ENCODE measurements around a stretch of chr7.

DNA sequence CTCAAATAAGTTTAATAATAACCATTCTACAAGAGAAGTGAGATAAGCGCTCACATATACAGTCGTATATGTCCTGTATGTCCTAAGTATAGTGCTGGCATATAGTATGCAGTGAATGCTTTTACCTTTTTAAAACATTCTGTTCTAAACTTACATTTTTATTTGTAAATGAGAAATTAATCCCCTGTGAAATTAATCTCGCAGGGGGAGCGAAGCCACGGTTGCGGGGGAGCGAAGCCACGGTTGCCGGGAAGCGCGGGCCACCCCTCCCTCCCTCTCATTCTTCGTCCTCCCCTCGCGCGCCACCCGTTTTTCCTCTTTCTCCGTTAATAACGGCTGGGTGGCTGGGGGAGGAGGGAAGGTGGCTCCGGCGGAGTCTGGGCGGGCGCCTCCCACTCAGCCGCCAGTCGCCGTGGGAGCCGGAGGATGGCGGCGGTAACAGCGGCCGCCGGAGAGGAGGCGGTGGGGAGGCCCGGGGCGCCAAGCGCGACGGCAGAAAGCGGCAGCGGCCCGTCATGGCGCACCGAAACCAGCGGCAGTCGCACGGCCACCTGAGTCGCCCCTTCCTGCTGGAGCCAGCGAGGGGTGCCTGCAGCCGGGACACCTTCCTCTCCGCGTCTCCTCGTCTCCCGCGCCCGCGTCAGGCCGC is 163.7 kb downstream of the KBTBD2 start:
- RRBS = no CpG with 5 or more reads among the region's 56 CpGs
CAGE:
- cytosol, long polyA plus RNA = no peak
- long polyA plus RNA = no peak
- nucleus, long polyA plus RNA = no peak

DNA sequence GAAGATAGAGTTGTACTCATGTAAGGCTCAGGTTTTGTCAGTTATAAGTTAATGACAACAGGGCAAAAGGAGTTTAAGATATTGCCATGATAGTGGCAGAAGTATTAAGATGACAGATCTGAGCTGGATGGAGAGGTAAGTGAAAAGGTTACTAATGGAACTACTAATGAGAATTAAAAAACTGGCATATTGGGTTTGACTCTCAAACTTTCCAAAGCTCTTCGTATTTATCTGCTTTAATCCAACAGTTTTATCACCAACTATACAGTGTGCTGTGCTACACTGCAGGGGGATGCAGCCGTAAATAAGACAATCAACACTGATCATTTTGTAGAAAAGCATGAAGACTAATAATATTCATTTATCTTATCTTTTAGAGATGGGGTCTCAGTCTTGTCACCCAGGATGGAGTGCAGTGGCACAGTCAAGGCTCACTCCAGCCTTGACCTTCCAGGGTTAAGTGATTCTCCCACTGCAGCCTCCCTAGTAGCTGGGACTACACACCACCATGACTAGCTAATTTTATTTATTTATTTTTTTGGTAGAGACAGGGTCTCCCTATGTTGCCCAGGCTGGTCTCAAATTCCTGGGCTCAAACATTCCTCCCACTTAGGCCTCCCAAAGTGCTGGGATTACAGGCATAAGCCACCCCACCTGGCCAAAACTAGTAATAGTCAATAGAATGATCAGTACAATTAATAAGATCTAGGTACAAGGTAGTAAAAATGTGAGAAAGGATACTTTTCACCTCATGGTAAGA is 24.5 kb downstream of the KBTBD2 start:
- RRBS = no CpG with 5 or more reads among the region's 2 CpGs
CAGE:
- cytosol, long polyA plus RNA = no peak
- long polyA plus RNA = no peak
- nucleus, long polyA plus RNA = no peak

- RRBS = no CpG with 5 or more reads among the region's 5 CpGs
CAGE:
- cytosol, long polyA plus RNA = no peak
- long polyA plus RNA = no peak
- nucleus, long polyA plus RNA = no peak
Observed at GRCh38 chr7:32889844-32890405, 1.6 kb downstream of the KBTBD2 start.

DNA sequence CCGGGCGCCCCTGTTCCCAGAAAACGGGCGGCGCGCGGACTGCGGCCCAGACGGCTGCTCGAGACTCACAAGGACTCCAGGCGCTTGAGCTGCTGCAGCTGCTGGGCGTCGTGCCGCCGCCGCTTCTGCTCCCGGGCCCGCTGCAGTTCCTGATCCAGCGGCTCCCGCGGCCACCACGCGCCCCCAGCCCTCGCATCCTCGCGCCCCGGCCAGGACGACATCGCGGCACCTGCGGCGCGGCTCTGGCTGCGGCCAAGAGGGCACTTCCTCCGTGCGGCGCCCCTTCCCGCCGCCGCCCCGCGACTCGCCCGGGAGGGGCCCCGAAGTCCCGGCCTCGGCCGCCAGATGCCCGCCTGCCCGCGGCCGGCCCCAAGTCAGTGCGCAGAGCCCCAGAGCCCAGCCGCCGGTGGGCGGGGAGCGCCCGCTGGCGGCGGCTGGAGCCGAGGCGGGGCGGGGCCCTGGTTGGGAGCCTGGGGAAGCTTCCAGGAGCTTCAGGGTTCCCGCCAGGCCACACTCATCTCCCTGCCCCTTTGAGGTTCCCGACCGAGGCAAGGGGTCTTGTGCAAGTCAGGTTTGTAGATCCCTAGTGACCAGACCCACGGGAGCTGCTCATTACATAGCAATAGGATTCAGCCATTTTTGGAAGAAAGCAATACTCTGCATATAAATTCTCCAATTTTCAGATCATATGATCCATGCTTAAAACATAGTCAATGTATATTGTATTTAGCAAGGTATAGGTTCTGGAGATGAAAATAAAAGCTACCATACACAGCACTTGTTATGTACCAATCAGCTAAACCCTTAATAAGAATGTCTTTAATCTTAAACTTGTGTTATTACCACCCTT is 14.2 kb upstream of the FKBP9 start:
- RRBS = under 1% methylated on average over 34 of the region's 67 CpGs
CAGE:
- cytosol, long polyA plus RNA = no peak
- long polyA plus RNA = no peak
- nucleus, long polyA plus RNA = no peak

DNA sequence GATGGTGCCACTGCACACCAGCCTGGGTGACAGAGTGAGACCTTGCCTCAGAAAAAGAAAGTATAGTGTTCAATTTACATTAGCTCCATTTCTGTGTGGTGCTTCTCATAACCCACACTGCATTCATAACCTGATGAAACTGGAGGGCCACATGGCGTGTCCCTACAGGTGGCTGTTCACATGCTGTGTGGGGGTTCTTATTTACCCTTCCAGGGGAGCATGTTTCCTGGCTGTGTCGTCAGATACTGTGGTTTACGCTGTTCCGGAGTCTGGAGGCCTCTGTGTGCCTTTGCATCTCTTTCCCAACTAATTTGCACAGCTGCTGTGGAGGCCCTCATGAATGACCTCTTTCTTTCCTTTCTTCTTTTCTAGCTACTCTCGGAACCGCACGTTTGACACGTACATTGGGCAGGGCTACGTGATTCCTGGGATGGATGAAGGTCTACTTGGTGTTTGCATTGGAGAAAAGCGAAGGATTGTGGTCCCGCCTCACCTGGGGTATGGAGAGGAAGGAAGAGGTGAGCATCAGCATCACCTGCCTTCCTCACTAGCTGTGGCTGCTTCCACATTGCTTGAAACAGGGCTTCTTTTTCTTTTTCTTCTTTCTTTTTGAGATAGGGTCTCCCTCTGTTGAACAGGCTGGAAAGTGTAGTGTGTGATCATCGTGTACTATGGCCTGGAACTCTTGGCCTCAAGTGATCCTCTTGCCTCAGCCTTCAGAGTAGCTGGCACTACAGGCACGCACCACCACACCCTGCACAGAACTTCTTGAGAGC is 31.1 kb downstream of the FKBP9 start:
- RRBS = no CpG with 5 or more reads among the region's 13 CpGs
CAGE:
- cytosol, long polyA plus RNA = no peak
- long polyA plus RNA = no peak
- nucleus, long polyA plus RNA = no peak

DNA sequence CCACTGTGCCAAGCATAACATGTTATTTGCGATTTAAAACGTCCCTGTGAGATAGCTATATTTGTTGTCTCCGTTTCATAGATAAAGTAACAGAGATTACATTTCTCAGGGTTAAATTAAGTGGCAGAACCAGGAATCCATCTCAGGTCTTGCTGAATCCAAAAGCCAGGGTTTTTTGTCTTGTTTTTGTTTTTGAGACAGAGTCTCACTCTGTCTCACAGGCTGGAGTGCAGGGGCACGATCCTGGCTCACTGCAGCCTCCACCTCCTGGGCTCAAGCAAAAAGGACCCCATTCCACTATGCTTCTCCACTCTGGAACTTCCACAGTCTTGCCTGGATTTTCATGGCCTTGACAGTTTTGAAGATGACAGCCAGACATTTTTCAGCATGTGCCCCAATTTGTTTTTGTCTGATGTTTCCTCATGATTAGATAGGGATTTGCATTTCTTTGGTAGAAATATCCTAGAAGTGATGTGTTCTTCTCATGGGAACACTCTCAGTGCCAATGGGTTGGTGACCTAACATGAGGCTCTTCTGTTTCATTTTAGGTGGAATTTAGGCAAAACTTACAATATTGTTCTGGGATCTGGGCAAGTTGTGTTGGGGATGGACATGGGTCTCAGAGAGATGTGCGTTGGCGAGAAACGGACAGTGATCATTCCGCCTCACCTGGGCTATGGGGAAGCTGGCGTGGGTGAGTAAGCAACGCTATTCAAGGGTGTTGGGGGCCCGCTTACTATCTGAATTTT is 42.5 kb downstream of the FKBP9 start:
- RRBS = no CpG with 5 or more reads among the region's 11 CpGs
CAGE:
- cytosol, long polyA plus RNA = no peak
- long polyA plus RNA = no peak
- nucleus, long polyA plus RNA = no peak

DNA sequence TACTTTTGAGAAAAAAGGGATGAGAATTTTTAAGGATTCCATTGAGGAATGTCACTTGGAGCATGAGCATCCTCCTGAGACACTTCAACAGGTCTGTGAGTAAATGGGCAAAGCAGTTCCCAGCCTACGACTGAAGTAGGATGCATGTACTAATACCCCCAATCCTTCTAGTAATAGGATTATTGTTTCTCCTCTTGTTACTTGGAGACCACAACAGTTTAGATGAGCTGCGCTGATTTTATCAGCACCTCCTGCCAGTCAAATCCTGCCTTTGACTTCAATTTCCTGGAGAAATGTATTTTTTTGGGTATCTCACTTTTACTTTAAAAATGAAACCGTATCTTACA is 832 bp downstream of the BBS9 start:
- RRBS = no CpG with 5 or more reads among the region's 3 CpGs
CAGE:
- cytosol, long polyA plus RNA = no peak
- long polyA plus RNA = no peak
- nucleus, long polyA plus RNA = no peak

GRCh38 chr7:33422062-33422450 is 292.7 kb downstream of the BBS9 start:
- RRBS = no CpG with 5 or more reads among the region's 2 CpGs
CAGE:
- cytosol, long polyA plus RNA = no peak
- long polyA plus RNA = no peak
- nucleus, long polyA plus RNA = no peak

DNA sequence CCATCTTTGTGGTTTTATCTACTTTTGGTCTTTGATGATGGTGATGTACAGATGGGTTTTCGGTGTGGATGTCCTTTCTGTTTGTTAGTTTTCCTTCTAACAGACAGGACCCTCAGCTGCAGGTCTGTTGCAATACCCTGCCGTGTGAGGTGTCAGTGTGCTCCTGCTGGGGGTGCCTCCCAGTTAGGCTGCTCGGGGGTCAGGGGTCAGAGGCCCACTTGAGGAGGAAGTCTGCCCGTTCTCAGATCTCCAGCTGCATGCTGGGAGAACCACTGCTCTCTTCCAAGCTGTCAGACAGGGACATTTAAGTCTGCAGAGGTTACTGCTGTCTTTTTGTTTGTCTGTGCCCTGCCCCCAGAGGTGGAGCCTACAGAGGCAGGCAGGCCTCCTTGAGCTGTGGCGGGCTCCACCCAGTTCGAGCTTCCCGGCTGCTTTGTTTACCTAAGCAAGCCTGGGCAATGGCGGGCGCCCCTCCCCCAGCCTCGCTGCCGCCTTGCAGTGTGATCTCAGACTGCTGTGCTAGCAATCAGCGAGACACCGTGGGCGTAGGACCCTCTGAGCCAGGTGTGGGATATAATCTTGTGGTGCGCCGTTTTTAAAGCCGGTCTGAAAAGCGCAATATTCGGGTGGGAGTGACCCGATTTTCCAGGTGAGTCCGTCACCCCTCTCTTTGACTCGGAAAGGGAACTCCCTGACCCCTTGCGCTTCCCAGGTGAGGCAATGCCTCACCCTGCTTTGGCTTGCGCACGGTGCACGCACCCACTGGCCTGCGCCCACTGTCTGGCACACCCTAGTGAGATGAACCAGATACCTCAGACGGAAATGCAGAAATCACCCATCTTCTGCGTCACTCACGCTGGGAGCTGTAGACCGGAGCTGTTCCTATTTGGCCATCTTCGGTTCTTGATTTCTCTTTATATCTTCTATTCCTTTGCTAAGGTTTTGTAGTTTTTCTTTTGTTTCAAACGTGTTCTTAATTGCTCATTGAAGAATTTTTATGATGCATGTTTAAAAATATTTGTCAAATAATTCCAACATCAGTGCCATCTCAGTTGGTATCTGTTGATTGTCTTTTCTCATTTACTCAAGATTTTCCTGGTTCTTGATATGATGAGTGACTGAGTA is 269.7 kb downstream of the BMPER start:
- RRBS = no CpG with 5 or more reads among the region's 33 CpGs
CAGE:
- cytosol, long polyA plus RNA = no peak
- long polyA plus RNA = no peak
- nucleus, long polyA plus RNA = no peak

GRCh38 chr7:34603773-34604102 is 54.3 kb upstream of the NPSR1 start:
- RRBS = no CpG with 5 or more reads among the region's 2 CpGs
CAGE:
- cytosol, long polyA plus RNA = no peak
- long polyA plus RNA = no peak
- nucleus, long polyA plus RNA = no peak

DNA sequence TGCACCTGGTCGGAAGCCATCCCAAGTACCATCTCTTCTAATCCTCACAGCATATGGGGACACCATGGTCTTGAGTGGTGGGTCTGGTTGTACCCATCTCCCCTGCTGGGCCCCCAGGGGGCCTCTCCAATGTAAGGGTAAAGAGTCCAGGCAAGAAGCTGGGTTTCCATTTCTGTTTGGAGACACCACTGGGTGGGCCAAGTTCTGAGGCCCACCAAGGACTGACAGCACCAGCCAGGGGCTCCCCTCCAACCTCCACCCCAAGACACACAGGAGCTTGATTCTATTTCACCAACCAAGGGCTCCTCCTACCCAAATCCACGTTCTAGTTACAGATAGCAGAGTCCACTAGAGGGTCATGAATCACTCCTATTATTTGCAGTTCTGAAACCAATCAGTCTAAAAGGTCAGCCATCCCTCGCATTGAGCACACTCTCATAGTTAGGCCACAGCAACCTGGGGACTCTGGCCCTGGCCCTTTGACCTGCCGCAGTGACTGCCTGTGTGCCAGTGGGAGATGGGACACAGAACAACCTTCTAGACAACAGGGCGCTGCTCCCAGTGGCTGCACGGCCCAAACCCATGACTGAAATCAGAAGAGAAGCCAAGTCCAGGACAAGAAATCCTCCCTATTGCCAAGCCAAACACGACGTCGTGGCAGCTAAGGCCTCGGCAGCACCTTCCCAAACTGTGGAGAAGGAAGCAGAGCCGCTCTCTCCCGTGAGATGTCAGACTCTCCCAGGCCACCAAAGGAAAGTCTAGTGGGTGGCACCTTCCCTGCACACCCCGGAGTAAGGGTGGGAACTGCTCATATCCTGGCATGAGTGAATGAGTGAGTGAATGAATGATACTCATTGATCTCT is 158.6 kb downstream of the HERPUD2 start:
- RRBS = no CpG with 5 or more reads among the region's 13 CpGs
CAGE:
- cytosol, long polyA plus RNA = no peak
- long polyA plus RNA = no peak
- nucleus, long polyA plus RNA = no peak

DNA sequence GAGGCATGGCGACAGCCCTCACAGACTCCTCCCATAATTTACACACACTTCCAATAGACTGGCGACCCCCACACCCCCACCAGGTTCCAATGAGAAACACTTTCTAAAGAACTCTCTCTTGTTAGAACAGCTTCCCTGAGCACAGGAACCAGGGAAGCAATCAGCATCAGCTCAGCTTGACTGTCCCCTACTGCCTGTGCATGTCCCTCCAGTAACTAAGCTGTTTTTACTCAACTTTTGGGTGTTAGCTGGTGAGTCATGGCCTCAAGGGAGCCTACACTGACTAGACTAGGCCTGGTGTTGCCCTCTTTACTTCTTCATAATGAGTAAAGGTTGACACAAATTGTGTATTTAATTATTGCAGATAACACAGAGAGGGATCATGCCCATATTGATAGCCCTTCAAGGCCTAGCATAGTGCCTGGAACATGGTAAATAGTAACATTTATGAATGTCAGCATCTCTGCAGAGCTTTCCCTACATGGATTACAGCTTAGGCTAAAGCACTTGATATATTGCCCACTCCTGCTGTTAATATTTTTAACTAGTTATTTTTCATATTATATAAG is 32.7 kb upstream of the HERPUD2 start:
- RRBS = no CpG with 5 or more reads among the region's 2 CpGs
CAGE:
- cytosol, long polyA plus RNA = no peak
- long polyA plus RNA = no peak
- nucleus, long polyA plus RNA = no peak

DNA sequence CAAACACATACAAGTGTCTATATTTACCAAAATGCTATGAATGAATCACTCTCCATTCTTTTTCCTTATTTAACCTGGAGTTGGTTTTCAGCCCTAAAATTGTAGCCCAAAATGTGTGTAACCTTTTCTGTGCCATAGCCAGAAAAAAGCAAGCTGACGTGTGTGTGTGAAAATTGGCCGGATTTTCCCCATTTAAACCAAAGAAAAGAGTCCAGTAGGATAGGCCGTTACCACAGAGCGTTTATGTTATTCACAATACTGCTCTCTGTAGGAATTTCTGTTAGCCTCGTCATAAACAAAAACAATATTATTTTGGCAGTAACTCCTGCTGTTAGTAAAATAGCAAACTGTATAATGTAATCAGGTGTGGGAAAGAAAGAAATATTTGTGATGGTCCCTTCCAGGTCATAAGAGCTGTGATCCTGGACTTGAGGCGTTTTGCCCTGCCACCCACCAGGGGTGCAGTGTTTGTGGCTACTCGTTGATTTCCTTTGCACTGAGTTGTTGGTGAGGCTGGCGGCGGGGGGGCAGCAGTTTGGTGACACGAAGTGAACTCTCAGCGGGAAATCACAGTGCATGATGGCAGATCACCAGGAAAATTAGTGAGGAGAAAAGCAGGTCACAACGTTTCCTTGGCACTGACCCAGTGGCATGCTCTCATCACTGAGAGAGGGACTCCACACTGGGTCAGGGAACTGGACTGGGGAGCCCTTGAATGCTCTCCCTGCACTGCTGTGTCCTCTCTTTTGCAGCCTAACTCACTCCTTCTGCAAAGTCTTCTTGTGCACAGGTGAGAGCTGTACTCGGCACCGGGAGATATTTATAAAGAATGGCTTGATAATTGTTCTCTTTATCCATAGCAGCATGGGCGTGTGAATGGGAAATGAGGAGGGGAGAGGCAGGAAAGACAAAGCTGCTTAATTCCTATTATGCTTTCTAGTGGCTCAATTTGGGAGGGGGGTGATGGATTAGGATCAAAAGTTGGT is 2.9 kb downstream of the EEPD1 start:
- RRBS = no CpG with 5 or more reads among the region's 15 CpGs
CAGE:
- cytosol, long polyA plus RNA = no peak
- long polyA plus RNA = no peak
- nucleus, long polyA plus RNA = no peak

DNA sequence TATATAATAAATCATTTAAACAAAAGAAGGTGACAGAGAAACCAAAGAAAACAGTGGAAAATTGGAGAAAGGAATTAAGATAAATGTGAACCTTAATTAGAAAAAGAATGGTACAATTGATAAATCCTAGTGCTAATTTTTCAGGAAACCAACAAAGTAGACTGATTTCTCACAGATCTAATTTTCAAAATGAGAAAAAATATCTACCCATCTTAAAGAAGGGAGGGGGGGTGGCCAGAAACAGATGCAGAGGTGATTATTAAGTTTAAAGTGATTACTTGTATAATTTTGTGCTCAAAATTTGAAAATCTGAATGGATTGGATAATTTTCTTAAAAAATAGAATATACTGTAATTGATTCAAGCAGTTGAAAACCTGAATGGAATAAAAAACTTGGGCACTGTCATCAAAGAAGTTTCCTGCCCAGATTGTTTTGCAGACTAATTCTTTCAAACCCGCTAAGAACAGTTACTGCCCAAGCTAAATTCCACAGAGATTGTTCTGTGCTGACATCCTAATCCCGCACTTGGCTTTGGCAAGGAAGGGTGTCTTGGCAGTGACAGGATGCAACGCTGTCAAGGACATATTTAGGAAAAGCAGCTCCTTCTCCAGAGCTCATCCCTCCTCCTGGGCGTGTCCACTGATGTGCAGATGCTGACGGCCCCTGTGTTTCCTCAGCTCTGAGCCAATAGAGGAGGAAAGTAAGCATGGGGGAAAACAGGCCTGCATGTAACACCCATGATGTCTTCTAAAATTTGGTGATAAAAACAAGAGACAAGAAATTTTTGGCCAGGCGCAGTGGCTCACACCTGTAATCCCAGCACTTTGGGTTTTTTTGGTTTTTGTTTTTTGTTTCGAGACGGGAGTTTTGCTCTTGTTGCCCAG is 74.0 kb downstream of the EEPD1 start:
- RRBS = no CpG with 5 or more reads among the region's 8 CpGs
CAGE:
- cytosol, long polyA plus RNA = no peak
- long polyA plus RNA = no peak
- nucleus, long polyA plus RNA = no peak

DNA sequence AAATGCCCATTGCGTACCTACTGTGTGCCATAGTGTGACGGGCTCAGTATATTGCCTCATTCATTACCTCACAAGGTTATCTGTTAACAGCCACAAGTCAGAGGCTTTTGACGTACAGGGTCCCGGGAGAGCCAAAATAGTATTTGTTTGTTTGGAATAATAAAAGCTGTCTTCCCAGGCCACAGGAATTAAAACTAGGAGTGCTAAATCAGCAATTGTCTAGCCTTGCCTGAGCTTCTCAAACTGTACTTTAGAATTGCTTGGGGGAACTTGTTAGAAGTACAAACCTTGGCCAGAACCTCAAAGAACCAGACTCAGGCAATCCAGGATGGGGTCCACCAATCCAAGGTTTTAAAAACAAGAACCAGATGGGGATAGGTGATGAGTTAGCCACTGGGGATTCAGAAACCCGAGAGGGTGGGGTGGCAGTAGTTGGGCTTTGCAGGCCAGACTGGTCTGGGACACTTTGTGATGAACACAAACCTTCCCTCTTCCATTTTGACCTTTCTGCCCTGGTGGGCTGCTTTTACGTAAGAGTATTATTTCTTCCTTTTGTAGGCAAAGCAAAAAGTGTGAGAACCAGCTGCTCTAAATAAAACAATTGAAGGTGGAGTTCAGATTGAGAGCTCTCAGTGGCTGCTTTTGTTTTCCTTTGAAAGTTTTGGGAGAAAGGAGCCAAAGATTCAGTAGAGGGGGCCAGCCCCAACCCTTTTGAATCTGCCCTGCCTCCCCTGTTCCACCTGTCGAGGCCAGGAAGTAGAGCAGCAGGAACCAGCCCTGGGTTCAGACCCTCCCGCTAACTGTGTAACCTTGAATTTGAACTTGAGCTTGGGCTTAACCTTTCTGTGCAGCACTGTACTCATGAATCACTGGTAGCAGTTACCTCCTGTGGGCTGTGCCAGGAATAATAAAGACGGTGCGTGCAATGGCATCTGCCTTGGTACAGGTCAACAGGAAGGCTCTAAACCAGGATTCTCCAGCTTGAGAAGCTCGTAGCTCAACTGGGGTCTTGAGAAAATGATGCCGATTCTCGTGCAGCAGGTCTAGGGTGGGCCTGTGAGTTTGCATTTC is 90.2 kb downstream of the MATCAP2 start:
- RRBS = no CpG with 5 or more reads among the region's 13 CpGs
CAGE:
- cytosol, long polyA plus RNA = no peak
- long polyA plus RNA = no peak
- nucleus, long polyA plus RNA = no peak

DNA sequence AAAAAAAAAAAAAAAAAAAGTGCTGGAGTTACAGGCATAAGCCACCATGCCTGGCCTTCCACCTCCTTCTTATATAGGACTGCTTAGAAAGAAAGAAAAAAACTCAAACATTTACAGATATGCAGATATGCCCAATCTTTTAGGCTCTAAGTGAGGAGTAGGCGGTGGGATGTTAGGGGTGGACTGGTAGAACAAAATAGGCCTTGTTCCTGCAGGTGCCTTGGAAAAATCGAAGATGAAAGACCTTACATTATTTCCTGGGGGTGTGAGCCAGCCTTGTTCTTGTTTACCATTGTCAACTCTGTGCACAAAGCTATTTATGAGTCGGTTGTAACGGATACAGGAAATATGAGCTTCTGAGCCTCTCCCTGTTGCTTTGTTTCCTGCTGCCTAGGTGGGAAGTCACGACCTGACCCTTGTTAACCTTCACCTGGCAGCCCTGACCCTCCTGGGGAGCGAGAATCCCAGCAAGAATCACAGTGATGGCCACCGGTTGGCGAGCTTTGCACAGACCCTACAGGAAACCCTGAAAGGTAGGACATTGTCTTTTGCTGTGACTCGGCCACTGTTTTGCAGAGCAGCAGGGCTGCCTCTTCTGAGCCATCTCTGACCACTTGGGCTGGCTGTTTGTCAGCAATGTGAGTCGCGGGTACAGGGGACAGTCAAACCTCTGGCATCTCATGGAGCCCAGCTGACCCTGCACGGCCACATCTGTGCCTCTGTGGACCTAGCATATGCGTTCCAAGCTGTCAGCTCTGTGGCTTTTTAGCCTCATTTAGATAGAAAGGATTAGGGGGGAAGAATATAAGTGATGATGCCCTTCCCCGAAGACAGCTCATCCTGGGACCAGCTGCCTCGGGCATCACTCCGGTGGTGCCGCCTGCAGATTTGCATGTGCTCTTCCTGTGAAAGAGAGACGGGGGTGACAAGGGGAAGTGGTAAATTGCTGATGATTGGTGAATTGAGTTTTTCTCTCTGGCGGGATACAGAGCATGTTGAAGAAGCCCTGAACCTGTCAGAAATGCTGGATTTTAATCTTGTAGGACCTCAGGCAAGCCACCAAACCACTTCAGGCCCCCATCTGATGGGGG is 79.5 kb downstream of the MATCAP2 start:
- RRBS = no CpG with 5 or more reads among the region's 19 CpGs
CAGE:
- cytosol, long polyA plus RNA = no peak
- long polyA plus RNA = no peak
- nucleus, long polyA plus RNA = no peak

GRCh38 chr7:36301879-36302645 is 65.0 kb downstream of the MATCAP2 start:
- RRBS = no CpG with 5 or more reads among the region's 14 CpGs
CAGE:
- cytosol, long polyA plus RNA = no peak
- long polyA plus RNA = no peak
- nucleus, long polyA plus RNA = no peak

DNA sequence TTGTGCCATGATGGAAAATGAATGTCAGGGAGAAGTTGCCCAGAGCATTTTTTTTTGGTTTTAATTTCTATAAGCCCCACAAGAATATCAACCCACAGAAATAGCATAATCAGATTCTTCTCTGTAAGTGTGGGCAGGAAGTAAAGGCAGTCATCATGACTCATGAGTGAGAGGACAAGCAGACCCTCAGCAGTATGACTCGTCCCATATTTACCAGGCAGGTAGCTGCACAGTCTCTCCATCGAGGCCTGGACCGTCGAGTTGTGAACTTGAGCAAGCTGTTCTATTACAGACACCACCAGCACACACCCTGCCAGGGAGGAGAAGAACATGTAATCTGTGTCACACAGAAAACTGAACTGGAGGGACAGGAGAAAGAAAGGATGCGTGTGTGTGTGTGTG is 37.8 kb downstream of the AOAH start:
- RRBS = no CpG with 5 or more reads among the region's 5 CpGs
CAGE:
- cytosol, long polyA plus RNA = no peak
- long polyA plus RNA = no peak
- nucleus, long polyA plus RNA = no peak

- RRBS = no CpG with 5 or more reads among the region's 6 CpGs
CAGE:
- cytosol, long polyA plus RNA = no peak
- long polyA plus RNA = no peak
- nucleus, long polyA plus RNA = no peak
Observed at GRCh38 chr7:36945729-36946378, 221.6 kb upstream of the AOAH start.

GRCh38 chr7:37248134-37248996 is 200.3 kb downstream of the ELMO1 start:
- RRBS = no CpG with 5 or more reads among the region's 7 CpGs
CAGE:
- cytosol, long polyA plus RNA = no peak
- long polyA plus RNA = no peak
- nucleus, long polyA plus RNA = no peak